Vein endothelial cell (primary cell): ENCODE measurements around a stretch of chr1.

GRCh38 chr1:197733369-197734090 lies 41.8 kb downstream of the DENND1B start:
- CAGE, long polyA plus RNA = no peak

GRCh38 chr1:197884050-197884249 lies 18.5 kb upstream of the C1orf53 start:
- CAGE, long polyA plus RNA = no peak

DNA sequence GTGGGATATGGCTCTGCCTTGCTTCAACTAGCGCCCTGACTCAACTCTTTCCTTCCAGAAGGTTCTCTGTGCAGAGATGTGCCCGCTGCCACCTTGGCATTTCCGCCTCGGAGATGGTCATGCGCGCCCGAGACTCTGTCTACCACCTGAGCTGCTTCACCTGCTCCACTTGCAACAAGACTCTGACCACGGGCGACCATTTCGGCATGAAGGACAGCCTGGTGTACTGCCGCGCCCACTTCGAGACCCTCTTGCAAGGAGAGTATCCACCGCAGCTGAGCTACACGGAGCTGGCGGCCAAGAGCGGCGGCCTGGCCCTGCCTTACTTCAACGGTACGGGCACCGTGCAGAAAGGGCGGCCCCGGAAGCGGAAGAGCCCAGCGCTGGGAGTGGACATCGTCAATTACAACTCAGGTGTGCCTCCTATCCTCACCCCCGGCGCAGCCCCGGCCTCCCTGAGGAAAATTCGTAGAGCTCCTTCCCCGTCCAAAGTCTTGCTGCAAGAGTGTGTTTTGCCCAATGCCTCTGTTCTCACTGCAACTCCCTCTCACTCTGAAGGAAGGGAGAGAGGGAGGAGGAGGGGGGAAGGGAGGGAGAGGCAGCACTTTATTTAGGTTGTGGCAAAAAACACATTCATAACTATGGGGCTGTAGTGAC lies 4.2 kb downstream of the LHX9 start:
- CAGE, long polyA plus RNA = no peak

DNA sequence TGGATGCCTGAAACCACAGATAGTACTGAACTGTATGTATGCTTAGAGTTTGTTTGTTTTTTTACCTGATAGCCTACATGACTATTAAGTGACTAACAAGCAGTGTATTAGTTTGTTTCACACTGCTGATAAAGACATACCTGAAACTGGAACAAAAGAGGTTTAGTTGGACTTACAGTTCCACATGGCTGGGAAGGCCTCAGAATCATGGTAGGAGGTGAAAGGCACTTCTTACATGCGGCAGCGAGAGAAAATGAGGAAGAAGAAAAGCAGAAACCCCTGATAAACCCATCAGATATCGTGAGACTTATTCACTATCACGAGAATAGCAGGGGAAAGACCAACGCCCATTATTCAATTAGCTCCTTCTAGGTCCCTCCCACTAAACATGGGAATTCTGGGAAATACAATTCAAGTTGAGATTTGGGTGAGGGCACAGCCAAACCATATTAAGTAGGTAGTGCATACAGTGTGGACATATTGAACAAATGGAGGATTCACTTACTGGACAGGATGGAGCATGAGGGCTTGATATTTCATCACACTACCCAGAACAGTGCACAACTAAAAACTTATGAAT lies 78.4 kb downstream of the LHX9 start:
- CAGE, long polyA plus RNA = no peak

GRCh38 chr1:198120860-198121559 lies 35.8 kb upstream of the NEK7 start:
- CAGE, long polyA plus RNA = no peak

DNA sequence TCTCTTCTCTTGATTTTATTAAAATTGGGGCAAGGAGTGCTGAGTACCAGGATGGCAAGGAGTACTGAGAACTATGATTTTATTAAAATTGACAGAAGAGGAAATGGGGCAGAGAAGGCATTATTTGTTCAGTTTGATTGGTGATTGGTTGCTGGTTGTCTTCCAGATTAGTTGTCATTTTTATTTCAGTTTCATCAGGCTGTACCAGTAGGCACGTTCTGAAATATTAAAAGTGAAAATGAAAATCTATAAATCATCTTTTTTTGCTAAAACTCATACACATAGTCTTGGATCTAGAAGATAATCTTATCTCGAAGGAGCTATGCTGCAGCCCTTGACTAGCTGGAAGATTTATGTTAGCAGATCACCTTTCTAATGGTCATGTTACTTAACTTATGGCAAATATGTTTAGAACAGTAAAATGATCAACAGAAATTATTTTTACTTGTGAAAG lies 28.9 kb downstream of the NEK7 start:
- CAGE, long polyA plus RNA = no peak

DNA sequence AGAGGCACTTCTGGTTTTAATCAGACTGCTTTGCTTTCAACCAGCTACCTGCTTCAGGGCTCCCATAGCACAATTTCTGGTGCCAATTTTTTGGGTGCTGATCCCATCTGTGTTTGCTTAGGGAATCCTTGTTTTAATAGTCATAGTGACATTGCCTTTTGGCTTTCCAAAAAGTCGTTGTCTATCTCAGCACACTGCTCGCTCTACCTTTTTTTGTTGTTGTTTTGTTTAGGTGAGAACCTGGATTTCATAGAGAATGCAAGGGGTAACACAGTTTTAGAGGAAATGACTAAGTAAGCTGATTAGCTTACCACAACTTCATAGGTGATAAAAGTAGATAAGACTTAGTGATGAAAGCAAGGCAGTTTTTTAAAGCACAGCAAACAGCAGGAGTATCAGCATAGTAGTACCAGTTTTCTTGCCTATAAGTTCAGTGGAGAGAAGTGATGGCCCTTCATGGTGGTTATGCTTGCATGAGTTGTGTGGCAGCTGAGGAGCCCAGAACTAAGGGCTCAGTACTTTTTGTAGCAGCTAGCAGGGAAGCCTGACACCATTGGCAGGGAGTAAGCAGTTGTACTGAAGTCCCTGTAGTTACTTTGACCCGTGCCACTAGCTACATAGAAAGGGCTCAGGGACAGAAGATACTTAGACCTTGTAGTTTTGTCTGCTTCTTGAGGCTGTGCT lies 31.3 kb downstream of the NEK7 start:
- CAGE, long polyA plus RNA = no peak

DNA sequence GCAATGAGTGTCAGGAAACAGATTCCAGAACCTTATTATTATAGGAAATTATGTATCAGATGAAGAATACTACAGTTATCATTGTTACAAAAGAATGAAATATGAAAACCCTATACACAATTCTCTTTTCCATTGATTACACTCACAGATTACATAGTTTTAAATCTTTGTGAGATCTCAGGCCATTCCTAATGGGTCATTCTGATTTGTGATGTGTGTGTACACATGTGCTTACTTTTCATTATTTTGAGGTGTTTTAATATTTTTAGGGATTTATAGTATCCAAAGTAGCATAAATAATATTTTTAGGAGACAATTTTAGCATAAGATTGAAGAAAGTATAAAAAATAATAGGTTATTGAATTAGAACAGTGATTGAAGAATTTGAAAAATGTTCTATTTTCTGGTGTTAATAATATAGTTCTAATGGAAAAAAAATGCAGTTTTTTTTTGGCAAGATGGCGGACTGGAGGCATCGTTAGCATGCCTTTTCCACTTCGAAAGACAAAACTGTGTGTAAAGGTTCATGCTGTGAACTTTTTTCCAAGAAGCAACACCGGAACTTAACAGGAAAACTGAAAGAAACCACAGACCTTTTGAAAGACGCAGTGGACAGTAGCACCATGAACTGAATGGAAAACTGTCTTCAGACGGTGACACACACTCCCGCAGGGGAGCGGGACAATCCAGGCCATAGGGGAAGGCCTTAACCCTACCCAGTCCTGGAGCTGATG lies 54.6 kb downstream of the NEK7 start:
- CAGE, long polyA plus RNA = no peak

DNA sequence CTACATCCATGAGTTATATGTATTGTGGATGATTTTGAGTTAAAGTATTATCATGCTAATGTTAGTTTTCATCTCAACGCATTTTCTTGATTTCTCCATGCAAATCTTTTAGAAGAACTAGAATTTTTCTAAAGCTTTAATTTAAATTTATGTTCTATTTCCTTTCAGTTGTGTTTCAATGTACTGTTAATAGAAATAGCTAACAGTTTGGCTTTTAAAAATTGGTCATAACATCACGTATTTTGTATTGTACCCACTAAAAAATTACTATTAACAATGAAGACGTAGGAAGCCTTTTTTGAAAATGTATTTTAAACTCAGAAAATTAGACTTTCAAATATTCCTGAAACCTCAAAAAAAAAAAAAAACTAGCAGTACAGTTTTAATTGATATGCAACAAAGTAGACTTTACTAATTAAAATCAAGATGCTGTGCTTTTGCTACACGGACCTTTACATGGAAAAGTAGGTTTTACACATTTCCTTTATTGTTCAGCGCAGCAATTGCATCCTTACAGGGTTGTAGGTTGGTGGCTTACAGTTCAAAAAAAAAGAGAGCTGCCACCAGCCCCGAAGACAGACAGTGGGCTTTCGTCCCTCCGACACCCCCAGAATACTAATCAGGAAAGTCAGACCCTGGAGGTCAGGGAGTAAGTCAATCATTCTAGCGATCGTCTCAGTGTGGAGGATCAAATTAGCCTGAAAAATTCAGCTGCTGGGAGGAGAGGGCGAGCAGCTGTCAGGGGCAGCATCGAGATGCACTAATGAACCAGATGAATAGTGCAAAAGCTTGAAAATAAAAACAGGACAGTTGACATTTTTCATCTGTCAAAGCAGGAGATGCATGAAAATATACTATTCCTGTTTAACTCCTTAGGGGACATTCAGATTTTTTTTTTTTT lies 138.2 kb downstream of the NEK7 start:
- CAGE, long polyA plus RNA = no peak

GRCh38 chr1:198662680-198663310 lies 24.0 kb downstream of the PTPRC start:
- CAGE, long polyA plus RNA = no peak

DNA sequence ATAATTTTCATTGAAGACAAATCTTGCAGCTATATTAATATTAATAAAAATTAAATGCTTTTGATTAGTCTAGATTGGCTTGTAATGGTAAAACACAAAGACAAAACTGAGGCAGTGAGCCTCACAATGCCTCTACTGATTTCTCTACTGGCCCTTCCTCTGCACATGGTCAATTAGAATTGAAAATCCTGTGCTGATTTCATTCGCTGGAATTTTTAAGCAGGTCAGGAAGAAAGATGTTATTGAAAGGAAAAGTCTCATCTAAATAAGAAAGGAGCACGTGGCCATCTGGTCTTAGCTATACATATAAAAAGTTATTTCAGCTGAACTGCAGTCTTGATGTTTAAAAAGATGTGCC lies 293.4 kb downstream of the PTPRC start:
- CAGE, long polyA plus RNA = no peak

GRCh38 chr1:199448784-199449059 lies 578.8 kb upstream of the NR5A2 start:
- CAGE, long polyA plus RNA = no peak

- CAGE, long polyA plus RNA = no peak
These were observed 2.2 kb downstream of the NR5A2 start for GRCh38 chr1:200029780-200030070.

DNA sequence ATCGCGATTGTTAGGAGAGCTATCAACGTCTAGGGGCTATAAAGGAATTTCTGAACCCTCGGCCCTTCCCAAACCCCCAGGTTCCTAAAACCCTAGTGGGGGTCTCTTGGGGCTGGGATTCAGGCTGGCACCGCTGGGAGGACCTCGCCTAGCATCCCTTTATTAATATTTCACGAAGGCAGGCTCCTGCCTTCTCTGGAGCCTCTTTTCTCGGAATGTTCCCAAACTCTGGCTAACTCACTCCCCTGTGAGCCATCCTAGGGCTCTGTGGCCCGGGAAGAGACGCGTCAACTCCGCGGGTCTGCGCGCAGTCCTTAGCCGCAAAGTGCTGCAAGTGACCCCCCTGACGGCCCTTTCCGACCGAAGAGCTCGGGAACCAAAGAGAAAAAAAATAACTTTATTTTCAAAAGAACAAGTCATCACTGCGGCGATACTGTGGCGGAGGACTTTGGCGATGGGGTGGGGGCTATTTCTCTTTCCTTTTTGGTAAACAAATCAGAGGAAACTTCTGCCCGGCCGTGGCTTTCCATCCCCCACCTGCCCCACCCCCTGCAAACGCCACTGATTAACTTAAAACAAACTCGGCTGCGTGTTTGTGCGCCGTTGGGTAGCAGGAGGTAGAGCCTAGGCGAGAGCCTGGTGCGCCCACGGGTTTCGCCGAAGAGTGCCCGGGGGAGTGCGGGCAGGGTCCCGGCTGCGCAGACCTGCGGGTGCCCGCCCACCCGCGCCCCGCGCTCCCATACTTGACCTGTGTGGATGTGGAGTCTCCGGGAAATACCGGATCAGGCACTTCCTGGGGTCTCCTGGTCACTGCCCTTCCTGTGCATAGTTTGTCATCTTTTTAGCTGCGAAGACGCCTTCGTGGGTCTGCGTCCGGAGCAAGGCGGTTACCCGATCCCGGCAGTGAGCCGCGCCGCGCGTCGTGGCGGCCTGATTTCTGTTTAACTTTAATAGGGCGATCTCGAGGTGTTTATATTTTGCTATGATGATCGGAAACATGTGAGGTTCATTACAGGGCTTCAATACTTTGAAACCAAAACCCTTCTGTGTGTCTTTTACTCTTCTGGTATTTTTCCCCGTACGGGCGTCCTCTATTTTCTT lies 14.8 kb downstream of the NR5A2 start:
- CAGE, long polyA plus RNA = no peak

- CAGE, long polyA plus RNA = no peak
These were observed 125.6 kb downstream of the NR5A2 start for GRCh38 chr1:200152786-200153760.

GRCh38 chr1:200302943-200303418 lies 106.9 kb downstream of the ZNF281 start:
- CAGE, long polyA plus RNA = no peak

GRCh38 chr1:200372184-200372485 lies 37.7 kb downstream of the ZNF281 start:
- CAGE, long polyA plus RNA = no peak

DNA sequence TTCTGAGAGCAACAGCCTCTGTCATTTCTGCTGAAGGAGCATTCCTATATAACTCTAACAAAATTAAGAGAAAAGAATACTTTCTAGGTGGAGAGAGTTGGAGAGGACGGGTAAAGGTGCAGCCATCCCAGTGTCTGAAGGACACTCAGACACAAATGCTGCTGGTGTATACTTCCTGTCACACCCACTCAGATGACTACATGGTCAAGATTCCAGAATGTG lies 35.4 kb downstream of the ZNF281 start:
- CAGE, long polyA plus RNA = no peak

- CAGE, long polyA plus RNA = no peak
These were observed 2.8 kb downstream of the ZNF281 start for GRCh38 chr1:200406693-200407852.

- CAGE, long polyA plus RNA = no peak
These were observed 722 bp downstream of the ZNF281 start for GRCh38 chr1:200408890-200409738.